RPMI7951 (cell line): ENCODE data around the genes ERICH6 and MBNL1.

DNA sequence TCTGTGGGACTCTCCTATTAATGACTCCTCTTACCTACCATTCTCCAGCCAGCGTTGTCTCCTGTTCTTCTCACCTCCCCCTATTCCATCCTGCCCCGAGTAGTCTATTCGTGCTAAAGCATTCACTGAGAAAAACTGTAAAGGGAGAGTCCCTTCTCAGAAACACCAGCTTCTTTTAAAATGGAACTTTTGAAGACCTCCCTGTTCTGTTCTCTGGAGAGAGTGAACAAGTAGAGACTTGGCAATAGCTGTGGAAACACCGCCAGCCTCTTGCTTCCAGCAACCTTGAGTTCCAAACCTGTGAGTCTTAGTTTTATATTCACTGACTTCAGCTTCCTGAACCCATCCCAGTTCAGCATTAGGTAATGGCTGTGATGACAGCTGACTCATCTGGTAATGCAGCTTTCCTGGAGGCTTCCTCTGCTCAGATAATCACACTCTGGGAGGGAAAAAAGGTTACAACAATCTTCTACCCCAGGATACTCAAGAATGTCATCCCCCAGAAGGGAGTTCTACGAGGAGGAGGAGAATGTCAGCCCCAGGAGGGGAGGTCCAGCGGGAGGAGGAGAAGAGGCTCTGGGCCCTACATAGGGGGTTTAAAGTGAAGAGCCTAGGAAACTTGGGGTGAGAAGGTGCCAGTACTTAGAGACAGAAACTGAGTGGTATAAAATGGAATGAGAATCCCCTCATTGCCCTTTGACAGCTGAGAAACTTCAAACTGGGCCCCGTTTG lies 61.5 kb downstream of the TSC22D2 start:
- RAMPAGE, long total RNA: no peak

- RAMPAGE, long total RNA: no peak
These were observed 2.2 kb downstream of the SERP1 start for GRCh38 chr3:150543902-150544724.

GRCh38 chr3:150703231-150704533 lies at the start of gene ERICH6:
TSS of gene ERICH6 (minus strand) at chr3:150703920.
- RAMPAGE, long total RNA: no peak

DNA sequence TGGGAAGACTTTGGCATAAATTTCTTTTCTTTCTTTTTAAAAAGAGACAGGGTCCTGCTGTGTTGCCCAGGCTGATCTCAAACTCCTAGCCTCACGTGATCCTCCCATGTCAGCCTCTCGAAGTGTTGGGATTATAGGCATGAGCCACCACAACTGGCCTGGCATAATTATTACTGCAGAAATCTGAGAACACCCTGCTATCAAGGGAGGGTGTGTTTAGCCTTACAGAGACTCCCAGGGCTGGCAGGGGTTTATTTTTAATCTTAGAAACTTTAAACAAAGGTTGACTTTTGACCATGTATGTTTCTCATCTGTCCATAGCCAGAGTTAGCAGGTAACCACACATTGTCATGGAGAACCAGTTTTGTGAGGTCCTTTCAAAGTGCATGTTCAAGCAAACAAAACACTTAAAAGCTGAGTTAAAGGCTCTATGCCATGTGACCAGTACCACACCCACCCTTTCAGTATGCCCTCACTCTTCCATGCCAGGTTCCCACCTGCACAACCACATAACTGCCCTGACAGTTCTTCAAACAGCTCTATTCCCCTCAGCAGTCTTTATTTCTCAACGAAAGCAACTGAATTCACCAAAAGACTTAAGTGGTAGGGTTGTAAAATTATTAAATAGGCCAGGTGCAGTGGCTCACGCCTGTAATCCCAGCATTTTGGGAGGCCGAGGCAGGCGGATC lies 11.1 kb downstream of the SIAH2 start:
- RAMPAGE, long total RNA: no peak

DNA sequence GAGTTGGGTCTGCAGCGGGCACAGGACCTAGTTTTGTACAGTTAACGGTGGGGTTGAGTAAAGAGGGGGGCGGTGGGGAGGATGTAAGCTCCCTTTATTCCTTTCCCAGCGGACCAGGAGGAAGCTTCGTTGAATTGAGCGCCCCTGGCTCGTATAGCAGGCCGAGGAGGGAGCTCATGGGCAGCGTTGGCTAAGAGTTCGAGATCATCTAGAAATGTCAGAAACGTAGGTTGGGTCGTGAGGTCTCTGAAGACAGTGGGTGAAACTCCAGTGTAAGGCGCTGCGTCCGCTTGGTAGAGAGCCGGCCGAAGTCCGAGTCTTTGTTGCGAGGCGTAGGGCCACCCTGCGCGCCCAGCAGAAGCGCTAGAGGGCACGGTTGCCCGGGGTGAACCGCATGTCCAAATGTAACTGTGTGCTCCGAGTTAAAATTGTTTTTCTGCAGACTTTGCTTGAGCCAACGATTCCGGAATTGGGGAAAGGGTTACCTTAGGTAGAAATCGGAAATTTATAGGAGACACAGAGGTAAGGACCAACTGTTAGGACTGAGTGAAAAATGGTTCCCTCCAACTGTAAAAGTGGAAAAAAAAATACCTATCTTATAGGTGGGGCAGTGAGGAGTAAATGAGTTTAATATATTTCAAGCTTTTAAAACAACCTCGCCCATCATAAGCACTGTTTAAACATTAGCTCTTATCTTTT lies 889 bp upstream of the SIAH2 start:
- RAMPAGE, long total RNA: no peak

DNA sequence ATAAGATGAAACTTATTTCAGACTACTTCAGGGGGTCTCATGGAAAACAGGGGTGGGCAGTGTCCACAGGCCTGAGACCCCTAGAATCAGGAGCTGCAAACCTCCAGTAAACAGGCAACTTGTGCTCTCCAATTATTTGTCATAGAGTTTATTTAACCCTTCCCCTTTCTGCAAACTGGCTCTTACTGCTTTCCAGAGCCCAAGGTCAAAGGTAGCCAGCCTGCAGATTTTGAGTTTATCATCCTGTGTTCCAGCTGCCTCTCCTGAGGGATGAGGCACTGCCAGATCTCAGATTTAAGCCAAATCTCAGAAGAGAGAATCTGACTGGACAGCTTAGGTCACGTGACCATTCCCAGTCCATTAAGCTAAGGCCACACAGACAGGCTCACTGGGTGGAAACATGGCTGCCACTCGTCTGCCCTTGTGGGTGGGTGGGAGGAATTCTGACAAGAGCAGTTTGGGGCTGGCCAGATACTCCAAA lies 8.6 kb upstream of the SIAH2 start:
- RAMPAGE, long total RNA: no peak

GRCh38 chr3:150773514-150773752 lies 10.5 kb upstream of the SIAH2 start:
- RAMPAGE, long total RNA: no peak

DNA sequence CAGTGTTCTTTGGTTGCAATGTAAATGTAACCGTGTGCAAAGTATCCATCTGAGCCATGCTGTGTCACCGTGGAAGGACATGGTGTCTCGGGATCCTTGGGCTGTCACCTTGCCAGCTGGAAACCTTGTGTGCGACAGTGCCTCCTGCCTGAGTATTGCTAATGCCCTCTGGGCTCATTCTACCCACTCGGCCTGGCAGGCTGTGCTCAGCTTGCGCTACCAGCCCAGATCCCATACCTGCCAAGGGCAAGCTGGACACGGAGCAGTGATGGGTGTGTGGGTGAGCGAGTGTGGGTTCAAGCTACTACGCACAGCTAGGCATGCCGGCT lies 10.7 kb upstream of the SIAH2 start:
- RAMPAGE, long total RNA: no peak

DNA sequence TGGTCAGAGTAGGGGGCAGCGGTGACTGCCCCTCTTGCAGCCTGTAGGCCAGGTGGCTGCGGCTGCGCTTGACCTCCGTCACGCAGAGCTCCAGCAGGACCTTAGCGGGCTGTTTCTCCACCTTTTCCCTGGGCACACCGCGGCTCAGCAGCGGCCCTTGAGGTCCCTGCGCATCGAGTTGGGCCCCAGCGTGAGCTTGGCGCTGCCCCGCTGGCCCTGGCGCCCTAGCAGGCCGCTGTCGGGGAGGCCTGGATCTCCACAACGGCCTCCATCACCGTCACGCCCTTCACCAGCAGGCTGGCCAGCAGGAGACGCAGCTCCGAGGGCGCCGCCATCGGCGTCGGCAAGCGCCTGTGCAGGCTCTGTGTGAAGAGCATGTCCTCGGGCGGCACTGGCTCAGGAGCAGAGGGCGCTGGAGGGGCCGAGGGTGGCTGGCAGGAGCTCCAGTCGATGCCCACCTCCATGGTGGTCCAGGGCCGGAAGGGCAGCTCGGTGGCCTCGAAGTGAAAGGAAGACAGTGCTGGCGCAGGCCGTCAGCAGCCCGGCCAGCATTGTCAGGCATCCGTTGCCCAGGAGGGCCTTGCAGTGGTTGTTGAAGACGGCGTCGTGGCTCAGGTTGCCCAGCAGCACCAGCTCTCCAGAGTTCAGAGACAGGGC lies 16.2 kb upstream of the SIAH2 start:
- RAMPAGE, long total RNA: no peak

DNA sequence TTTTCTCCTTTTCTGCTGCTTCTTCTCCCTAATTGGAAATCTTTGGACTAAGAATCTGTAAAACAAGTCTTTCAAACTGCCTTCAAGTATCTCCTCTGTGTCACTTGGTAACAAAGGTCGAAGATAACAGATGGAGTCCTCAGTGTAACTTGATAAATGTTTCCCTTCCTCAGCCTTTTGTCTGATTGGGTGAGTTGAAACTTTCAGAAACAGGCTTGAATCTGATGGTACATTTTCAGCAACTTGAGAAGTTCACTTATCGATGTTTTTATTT lies 315 bp upstream of the CLRN1 start:
- RAMPAGE, long total RNA: no peak

- RAMPAGE, long total RNA: no peak
These were observed 1.6 kb upstream of the GPR171 start for GRCh38 chr3:151204532-151205144.

DNA sequence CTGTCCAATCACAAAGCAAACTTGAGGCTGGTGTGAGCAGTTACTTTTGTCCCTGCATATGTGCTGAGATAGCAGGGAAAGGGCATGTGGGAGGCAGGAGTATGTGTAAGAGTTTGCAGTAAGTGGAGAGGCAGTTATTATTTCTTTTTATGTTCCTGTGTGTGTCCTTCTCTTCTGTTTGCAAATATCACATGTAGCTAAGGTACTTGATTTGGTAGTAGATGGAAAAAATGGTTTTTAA lies 16.0 kb downstream of the GPR87 start:
- RAMPAGE, long total RNA: no peak

DNA sequence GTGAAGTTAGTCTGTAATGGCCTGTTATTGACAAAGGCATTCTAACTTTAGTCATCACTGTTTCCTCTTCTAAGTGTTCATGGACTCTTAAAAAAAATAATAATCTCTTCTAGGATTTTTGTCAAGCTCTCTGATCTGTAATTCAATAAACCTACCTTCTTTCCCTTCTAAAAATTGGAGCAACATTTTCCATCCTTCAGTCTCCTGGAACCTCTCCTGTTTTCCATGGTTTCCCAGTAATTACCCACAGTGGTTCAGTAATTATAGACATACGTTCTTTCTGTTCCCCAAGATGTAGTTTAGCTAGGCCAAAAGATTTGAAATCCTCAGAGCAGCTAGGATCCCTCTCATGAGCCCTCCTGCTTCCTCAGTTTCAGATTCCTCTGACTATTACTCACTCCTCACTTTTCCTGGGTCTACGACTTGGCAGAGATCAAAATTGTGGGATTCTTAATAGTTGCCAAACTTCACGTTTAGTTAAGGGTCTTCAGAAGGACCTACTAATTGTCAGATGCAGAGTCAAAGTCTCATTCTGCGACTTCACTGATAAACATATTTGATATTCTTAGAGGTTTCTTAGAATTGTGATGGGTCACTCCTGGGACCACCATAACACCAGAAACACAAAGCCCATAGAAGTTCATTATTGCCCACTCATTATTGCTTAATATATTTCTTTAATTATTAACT lies 76.9 kb upstream of the IGSF10 start:
- RAMPAGE, long total RNA: no peak

DNA sequence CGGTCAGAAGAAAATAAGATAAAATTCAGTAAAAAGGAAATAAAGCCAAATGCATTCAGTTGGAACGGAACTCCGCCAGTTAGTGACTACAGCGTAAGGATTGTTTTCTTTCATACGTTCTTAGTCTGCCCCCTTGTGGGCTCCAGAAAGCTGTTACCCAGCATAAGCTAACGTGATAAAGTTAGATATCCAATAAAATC lies 25.0 kb downstream of the AADAC start:
- RAMPAGE, long total RNA: no peak

- RAMPAGE, long total RNA: no peak
These were observed 54.5 kb downstream of the SUCNR1 start for GRCh38 chr3:151927944-151928423.

DNA sequence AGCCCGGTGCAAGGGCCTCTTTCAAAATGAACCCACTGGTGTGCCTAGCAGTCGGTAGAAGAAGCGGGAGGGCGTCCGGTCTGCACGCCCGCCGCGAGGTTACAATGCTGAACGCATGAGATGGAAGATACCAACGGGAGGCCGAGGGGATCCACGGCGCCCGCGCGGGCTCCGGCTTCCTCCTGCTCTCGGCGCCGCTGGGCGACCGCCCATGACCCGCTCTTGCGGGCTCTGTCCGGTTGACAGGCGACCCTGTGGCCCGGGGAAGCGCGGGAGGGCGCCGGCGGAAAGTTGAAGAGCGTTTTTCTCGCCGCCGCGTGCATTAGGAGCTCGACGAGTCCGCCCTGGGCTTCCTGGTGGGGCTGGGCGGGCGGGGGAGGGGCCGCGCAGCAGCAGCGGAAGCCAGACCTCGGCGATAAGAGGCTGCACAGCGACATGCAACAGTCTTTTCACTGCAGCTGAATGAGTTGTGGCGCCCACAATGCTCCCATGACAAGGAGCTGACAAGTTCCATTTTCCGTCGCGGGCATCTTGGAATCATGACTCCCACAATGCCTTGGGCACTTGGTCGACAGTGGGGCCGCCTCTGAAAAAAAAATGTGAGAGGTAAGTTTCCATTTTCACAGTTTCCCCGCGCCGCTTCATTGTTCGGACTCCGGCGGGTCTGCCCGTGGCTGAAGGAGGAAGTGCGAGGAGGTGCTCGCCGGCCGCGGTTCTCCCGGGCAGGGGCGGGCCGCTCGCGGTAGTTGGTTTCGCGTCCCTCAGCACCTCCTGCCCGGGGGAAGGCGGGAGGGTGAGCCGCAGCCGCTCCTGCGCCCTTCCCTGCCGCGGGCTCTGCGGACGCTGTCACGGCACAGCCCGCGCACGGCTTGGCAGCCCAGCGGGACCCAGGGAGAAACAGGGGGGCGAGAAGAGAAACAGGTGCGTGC lies at the start of gene MBNL1:
Gene MBNL1 (plus strand): TSS at position 443 of the 929 bp plus-strand sequence.
- RAMPAGE, long total RNA: no peak

DNA sequence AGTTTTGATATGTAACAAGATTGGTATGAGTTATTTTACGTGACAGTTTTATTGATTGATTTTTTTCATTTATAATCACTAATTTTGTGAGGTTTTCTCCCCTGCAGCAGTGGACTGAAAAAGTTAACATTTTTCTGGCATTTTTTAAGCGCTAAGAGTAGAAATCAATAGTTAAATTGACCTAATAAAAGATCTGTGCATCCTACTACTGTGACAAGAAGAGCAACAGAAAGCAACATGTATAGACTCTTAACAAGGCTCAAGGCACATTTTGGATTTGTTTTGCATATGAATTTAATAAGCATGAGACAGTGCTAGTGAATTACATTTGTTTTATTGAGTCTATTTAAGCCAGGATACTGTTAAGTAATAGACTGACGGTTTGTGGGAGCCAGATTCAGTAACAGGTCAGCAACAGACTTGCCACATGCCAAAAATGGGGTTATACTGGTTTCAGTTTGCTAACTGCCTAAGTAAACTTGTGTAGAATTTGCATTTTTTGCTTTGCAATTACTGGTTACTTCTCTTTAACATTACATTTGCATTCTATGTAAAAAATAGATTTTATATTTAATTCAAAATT lies 54.0 kb downstream of the MBNL1 start:
- RAMPAGE, long total RNA: no peak

DNA sequence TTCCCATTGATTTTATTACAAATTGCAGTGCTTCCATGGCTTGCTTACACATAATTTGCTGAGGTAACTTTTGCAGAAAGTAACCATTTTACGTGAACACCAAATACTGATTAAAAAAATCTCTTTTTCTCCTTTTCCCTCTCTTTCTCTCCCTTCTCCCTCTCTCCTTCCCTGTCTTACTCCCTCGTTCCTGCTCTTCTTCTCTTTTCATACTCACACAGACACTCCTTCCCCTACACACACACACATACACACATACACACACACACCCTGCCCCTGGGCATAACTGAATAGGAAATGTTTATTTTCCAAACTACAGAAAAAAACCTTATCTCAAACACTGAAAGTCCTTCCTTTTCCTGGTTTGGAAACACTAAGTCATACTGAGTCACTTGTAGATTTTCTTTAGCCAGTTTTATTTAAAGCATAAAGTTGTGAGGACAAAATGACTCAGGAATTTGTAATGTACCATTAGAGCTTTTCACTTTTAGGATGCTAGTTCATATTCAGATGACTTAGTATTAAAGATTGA lies 62.3 kb downstream of the MBNL1 start:
- RAMPAGE, long total RNA: no peak

GRCh38 chr3:152428230-152428977 lies 159.7 kb downstream of the MBNL1 start:
- RAMPAGE, long total RNA: no peak

DNA sequence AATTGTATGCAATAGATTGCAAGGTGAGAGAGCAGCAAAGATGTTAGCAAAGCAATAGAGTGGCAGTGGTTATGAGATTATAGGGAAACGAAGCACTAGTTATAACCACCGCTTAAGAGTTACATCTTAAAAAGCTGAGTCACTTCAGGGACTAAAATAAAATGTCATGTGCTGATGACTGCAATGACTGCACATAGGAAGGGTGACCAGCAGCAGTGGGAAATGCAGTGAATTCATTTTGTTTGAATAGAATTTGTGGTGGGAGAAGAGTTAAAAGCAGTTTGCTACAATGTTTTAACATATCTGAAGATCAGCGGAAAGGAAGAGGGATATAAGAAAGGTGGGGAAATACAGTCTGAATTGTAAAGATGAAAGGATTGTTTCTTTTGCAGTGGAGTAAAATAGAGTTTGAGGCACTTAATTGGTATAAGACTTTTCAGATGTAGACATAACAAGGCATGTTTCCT lies 127.4 kb downstream of the RAP2B start:
- RAMPAGE, long total RNA: no peak